Skeletal muscle satellite cell (primary cell): ENCODE data around the genes ANKRD31 and CRHBP.

- CAGE, long polyA plus RNA = no peak
Observed at GRCh38 chr5:73901470-73901987, 275.5 kb downstream of the ARHGEF28 start.

DNA sequence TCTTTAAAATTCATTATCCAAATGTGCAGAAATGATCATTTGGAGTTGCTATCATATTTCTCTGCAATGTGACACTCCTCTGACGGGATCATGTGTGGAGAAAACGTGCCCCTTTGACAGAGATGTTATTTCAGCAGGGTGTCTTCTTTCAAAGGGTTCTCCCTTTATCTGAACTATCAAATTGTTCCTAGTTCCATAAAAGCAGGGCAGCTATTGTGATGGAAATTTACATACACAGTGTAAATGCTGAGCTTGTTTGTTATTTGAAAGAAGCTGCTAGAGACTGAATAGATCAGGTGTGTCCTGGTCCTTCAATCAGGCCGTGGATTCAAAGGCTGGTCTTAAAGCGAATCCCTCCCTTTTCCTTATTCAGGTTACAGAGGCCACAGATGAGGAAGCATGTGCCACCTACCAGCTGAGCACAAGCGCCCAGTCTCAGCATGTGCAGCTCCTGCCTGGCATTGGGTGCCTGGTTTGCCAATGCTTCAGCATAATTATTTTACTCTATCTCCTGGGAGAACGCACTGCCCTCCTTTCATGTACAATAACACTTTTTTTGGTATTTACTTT, 433.8 kb downstream of the ENC1 start:
- CAGE, long polyA plus RNA = no peak

DNA sequence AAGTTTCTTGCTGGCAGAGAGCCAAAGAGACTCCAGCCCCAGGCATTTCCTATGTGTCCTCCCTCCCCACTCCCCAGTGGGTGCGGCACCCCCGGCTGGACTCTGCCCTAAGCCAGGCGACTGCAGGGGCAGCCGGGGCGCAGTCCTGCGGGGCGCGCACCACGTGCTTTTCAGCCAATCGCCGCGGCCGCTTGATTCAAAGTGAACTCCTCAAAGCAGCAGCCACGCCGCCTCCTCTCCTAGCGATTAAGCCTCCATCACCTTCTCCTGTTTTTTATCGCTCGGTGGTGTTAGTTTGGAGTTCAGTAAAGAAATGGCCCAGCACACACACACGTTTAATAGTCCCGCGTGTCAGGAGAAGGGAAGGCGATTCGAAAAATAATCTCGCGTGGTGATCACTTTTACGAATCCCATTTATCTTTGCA, 805 bp upstream of the ENC1 start:
- CAGE, long polyA plus RNA = no peak

GRCh38 chr5:74687245-74687576, 2.2 kb downstream of the HEXB start:
- CAGE, long polyA plus RNA = no peak

DNA sequence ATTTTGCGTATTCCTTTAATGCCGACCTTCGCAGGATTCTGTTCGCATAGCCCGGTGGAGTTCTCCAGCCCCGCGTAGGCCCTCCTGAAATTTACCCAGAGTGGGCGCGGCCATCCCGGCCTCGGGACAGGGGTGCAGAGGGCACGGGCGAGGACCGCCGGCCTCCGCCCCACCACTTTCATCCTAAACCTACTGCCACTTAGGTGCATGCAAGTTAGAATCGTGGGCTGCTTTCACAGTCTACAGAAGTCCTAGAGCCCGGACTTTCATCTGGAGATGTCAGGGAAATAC, 483 bp upstream of the FAM169A start:
- CAGE, long polyA plus RNA = no peak

- CAGE, long polyA plus RNA = no peak
Observed at GRCh38 chr5:74974452-74975077, 77.8 kb downstream of the GCNT4 start.

GRCh38 chr5:75236347-75237509, at the start of gene ANKRD31:
Gene ANKRD31, minus strand, starts transcription at chr5:75236878.
- CAGE, long polyA plus RNA = no peak

- CAGE, long polyA plus RNA = no peak
Observed at GRCh38 chr5:75339609-75340259, 2.7 kb downstream of the HMGCR start.

DNA sequence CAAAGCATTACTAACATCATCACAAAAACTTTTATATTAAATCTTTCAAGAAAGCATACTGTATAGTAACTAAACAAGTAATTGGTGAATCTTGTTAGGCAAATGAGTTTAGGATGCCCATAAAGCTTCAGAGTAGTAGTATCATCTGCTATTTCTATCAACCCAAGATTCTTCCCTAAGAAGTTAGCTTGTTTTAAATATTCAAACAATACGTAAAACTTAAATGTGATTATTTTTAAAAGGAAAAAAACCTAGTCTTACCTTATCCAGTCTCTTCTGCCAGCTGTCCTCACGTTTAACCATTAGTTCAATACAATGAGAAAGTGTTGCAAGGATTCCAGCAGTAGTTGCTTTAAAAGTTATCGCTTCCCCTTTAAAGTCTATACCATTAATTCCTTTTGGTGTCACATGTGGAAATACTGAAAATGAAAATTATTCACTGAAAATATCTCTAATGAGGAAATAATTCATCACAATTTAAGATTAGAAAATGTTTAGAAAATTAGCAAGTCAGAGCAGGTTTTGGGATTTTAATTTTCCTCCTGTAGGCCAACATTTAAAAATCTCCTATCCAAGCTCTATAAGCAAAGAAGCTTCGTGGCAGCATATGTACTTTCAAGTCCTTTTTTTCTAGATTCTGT, 79.7 kb downstream of the HMGCR start:
- CAGE, long polyA plus RNA = no peak

GRCh38 chr5:75491566-75491934, 19.9 kb downstream of the CERT1 start:
- CAGE, long polyA plus RNA = no peak

GRCh38 chr5:75574527-75574949, 36.7 kb upstream of the ANKDD1B start:
- CAGE, long polyA plus RNA = no peak

GRCh38 chr5:76341800-76342492, 61.1 kb upstream of the IQGAP2 start:
- CAGE, long polyA plus RNA = no peak

DNA sequence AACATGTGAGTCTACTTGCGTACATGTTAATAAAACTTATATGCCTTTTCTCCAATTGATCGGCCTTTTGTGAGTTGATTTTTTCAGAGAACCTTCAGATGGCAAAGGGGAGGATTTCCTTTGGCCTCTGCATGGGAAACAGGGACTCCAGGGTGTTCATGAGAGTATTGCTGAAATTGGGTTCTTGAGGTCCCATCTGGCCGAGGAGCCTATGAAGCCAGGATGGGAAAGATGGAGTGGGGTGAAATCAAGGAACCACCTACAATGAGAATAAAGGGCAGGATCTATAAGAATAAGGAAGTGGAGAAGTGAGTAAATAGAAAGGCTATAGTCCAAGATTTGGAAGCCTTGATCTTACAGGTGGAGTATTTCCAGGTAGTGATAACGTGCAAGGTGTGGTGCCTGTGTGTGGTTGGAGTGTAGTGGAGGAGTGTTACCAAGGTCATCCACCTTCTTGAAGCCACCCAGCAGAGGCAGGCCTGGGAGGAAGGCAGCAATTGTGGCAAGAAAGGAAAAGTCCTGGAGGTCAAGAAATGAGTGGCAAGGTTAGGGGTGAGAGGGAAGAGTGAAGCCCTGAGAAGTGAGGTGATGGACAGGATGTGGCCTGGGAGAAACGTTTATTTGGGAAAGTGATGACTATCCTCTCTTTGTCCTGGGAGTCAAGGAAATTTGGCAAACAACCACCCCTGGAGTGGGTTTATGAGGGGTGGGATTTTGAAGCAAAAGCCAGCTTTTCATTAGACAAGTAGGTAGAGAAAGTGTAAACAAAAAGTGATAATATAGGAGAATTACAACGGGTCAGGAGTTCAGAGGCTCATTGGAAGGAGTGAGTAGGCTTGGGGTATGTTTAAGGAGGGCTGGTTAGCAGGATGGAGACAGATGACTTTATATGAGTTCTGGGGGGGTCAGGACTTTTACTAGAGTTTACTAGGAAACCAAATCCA, 72.9 kb downstream of the IQGAP2 start:
- CAGE, long polyA plus RNA = no peak

- CAGE, long polyA plus RNA = no peak
Observed at GRCh38 chr5:76562039-76562710, 61.0 kb downstream of the F2RL2 start.

DNA sequence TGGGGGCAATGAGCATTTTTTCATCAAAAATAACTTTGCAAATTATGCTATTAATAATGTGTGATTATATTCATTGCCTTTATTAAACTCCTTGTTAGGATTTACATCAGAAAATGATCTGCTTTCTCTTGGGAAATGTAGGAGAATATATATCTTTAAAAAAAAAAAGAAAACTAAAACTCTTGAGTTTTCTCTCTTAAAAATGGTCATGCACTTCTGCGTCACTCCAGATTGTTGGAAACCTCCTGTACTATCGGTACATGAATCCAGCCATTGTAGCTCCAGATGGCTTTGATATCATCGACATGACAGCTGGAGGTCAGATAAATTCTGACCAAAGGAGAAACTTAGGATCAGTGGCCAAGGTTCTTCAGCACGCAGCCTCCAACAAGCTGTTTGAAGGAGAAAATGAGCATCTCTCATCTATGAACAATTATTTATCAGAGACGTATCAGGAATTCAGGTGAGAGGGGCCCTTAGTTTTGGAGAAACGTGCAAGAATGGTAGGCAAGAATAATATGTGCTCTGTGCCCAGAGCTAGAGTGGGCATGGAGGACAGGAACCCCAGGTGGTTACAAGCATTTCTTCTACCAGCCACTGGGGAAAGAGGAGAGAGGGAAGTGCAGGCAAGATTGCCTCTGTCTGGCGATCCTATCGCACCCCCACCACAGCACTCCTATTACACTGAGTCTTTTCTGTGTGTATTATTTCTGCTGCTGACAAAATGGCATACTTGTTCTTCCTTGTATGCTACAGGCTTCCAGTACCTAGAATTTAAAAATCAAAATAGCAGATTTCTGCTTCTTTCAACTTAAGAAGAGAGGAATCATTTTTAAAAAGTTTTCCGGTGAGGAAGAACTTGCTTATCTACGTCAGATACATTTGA, 41.4 kb upstream of the F2R start:
- CAGE, long polyA plus RNA = no peak

- CAGE, long polyA plus RNA = no peak
Observed at GRCh38 chr5:76787167-76787609, 31.6 kb upstream of the F2RL1 start.

- CAGE, long polyA plus RNA = no peak
Observed at GRCh38 chr5:76952533-76953192, at the start of gene CRHBP. Gene CRHBP, plus strand, starts transcription at chr5:76953045.

- CAGE, long polyA plus RNA = no peak
Observed at GRCh38 chr5:76954375-76955103, 1.7 kb downstream of the CRHBP start.

DNA sequence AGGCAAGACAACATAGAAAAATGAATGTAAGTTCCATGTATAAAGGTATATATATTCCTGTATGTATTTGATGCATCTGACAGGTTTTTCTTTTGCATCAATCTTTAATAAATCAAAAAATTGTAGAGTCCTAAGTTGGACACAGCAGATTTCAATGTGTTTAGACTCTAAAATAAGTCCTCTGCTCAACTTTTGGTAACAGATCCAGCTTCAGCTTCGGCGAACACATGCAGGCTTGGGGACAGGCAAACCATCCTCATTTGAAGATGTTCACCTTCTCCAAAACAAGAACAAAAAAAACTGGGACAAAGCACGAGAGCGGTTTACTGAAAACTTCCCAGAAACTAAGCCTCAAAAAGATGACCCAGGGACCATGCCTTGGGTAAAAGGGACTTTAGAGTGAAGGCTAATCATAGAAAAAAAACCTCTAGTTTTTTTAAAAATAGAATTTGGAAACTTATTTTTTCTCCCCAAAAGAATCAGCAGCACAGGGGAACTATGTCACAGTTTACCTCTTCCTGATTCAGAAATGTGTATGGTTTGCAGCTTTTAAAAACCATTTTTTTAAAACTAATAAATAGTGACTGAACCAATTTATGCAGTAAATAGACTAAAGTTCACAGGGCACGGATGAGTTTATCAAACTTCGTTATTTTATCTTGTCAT, 24.1 kb downstream of the ZBED3 start:
- CAGE, long polyA plus RNA = no peak

DNA sequence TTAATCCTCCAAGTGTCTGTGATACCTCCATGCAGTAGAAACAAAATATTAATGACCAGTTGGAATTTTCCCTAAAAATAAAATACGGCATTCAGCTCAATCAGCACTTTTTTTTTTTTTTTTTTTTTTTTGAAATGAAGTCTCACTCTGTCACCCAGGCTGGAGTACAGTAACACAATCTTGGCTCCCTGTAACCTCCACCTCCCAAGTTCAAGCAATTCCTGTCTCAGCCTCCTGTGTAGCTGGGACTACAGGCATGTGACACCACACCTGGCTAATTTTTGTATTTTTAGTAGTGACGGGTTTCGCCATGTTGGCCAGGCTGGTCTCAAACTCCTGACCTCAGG, 48.4 kb downstream of the WDR41 start:
- CAGE, long polyA plus RNA = no peak